ENCODE results near the genes AXL, CEACAM21 and DMRTC2.

- PRO-cap: no peak
- RAMPAGE, long total RNA, 2 experiments: no peak in any of the 2 experiments
Observed at GRCh38 chr19:40802626-40803340, 3.8 kb downstream of the EGLN2 start.

GRCh38 chr19:40804954-40806190 is 6.4 kb downstream of the EGLN2 start:
- PRO-cap: no peak
- RAMPAGE, long total RNA, 2 experiments: no peak in any of the 2 experiments

GRCh38 chr19:40808093-40808769 is 9.2 kb downstream of the EGLN2 start:
- PRO-cap: no peak
- RAMPAGE, long total RNA, 2 experiments: no peak in any of the 2 experiments

- PRO-cap: no peak
- RAMPAGE, long total RNA, 2 experiments: no peak in any of the 2 experiments
Observed at GRCh38 chr19:40809515-40810551, 10.8 kb downstream of the EGLN2 start.

GRCh38 chr19:41009568-41010367 is 18.7 kb downstream of the CYP2B6 start:
- PRO-cap: no peak
- RAMPAGE, long total RNA, 2 experiments: no peak in any of the 2 experiments

- PRO-cap: bidirectional peak, plus-strand start at chr19:41218951, minus-strand start at chr19:41218699; unidirectional peak, plus-strand start at chr19:41219195
- RAMPAGE, long total RNA, 2 experiments: start-site peak on the plus strand in 2 of 2 experiments, at chr19:41218945-41219403 at its widest, 21 to 47 reads per replicate
Observed at GRCh38 chr19:41218482-41219566, at the start of gene AXL. Gene AXL (plus strand): TSS chr19:41219223.

GRCh38 chr19:41305427-41306022 is 4.4 kb upstream of the CCDC97 start:
- PRO-cap: no peak
- RAMPAGE, long total RNA, 2 experiments: no peak in any of the 2 experiments

DNA sequence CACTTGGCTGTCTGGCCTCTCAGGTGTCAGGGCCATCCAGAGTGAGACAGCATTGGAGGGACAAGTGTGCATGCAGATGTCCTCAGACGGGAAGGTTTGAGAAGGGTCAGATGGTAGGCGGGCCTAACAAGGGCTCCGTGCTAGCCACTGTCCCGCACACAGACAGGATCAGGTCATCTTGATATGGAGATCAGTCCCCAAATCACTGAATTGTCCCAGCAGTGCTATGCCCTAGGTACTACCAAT is 14.3 kb downstream of the CCDC97 start:
- PRO-cap: no peak
- RAMPAGE, long total RNA, 2 experiments: no peak in any of the 2 experiments

GRCh38 chr19:41331476-41332531 is 21.8 kb downstream of the CCDC97 start:
- PRO-cap: no peak
- RAMPAGE, long total RNA, 2 experiments: no peak in any of the 2 experiments

GRCh38 chr19:41357225-41357863 is 3.6 kb upstream of the TGFB1 start:
- PRO-cap: no peak
- RAMPAGE, long total RNA, 2 experiments: no peak in any of the 2 experiments

DNA sequence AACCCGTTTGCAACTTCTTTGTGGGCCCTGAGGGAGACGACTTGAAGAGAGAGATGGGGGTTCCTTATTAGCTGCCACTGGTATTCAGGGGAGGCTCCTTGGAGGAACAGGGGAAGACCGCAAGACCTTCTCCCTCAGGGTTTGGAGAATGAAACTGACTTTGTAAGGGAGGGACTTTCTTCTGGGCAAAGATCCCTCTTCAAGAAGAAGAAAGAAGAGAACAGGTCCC is 439 bp downstream of the BCKDHA start:
- PRO-cap: no peak
- RAMPAGE, long total RNA, 2 experiments: no peak in any of the 2 experiments

- PRO-cap: no peak
- RAMPAGE, long total RNA, 2 experiments: no peak in any of the 2 experiments
Observed at GRCh38 chr19:41414363-41414747, 12.8 kb downstream of the B3GNT8 start.

DNA sequence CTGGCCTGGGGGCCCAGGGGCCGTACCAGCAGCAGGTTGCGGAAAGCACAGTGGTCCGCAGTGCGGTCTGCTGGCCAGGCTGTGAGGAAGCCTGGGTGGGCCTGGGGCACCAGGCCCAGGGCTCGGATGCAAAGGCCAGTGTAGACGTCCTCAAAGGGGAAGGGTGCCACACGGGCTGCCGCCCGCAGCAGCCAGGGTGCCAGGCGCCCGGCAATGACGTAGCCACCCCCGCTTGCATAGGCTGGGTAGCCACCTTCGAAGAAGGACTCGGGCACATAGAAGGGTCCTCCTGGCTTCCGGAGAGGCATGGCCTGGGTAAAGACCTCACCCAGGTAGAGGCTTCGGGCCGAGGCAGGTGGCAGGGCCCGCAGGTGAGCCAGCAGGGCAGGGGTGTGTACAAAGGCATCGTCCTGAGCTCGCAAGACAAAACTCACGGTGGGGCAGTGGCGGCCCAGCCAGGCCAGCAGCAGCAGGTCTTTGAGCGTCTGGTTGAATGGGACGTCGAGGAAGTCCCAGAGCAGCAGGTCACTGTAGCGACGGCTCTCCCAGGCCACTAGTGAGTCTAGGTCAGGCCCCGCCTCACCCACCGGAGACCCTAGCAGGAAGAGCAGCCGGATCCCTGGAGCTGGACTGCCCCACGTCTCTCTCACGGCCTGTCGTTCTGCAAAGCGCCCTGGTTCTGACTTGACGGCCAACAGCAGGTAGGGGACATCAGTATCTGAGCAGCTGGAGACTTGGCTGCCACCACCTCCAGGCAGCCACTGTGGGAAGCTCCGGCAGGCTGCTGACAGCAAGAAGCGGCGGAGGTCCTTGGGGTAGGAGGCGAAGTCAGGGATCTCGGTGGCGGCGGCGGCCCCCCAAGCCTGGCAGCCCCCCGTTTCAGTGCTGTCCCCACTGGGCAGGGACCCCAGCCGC is 1.3 kb downstream of the B3GNT8 start:
- PRO-cap: no peak
- RAMPAGE, long total RNA, 2 experiments: no peak in any of the 2 experiments

DNA sequence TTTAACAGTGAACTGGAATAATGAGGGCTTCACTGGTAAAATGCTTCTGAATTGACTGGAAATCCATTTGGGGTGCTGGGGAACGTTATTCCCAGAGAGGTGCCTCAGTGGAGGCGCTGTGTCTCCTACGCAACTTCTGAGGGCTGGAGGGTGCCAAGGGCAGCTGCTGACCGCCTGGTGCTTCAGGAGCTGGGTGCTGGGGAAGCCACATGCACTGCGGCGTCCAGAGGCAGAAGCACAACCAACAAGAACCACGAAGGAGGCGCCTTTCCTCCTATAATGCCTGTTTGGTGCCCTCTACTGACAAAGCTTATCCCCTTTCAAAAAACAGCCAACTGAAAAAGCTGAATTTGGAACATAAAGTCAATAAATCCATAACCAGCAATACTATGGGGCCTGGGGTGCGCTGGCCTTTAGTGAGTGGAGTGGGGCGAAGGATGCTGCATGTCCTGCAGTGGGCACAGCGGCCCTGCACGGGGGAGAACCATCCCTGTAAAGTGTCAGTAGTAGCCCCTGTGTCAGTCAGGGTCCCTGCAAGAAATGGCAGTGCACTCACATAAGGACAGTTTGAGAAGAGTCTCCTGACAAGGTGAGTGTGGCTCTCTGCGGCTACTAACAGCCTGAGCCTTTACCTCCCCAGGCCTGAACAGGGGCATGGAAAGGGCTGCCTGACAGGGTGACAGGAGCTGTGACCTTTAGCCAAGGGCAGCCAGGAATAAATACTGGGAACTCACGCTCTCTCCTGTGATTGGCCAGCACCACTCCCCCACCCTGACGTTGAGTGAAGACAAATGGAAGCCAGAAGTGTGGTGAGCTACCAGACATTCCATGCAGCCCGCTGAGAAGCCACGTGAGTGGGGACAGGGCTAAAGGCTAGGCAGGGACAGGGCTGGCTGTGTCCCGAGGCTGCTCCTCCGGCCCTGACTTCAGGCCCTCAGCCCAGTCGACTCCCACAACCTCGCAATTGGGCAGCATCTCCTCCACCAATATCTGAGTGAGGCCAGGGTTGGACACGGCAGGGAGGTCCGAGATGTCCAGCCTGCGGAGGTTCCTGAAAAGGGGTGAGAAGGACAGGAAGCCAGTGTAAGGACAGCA is 4.5 kb upstream of the B3GNT8 start:
- PRO-cap: no peak
- RAMPAGE, long total RNA, 2 experiments: no peak in any of the 2 experiments

DNA sequence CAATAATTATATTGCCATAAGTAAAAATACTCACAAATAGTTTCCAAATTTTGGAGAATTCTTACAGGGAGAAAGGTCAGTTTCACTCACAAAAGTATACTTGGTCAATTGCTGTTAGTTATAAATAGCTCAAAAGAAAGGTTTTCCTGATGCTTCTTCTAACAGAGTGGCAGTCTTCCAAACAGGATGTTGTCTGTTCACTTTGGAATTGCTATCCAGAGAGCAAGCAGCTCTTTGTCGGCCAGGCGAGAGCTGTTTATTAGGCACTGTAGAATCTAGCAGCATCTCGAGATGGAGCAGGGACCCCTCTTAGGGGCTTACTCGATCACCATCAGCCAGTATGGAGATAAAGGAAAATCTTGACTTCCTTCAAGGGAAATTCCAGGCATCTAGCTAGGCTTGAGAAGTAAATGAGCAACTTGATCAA is 13.6 kb downstream of the ERICH4 start:
- PRO-cap: no peak
- RAMPAGE, long total RNA, 2 experiments: no peak in any of the 2 experiments

DNA sequence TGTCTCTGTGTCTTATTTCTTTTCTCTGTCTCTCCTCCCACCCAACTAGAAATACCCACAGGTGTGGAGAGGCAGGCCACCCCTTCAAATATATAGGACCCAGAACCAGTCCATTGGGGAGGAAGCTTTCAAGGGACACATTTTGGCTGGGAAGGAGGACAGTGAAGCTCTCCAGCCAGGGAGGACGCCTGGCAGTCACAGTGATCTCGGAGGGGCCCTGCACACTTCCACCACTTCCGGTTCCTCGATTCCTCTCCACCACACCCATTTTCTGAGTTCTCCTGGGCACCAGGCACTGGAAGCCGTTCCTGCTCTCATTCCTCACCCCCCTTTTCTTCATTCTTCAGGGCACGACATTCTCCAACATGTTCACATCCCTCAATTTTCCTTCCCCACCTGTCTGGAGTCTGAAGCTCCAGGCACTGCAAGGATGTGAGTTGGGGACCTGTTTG is 30.4 kb upstream of the CEACAM21 start:
- PRO-cap: no peak
- RAMPAGE, long total RNA, 2 experiments: no peak in any of the 2 experiments

GRCh38 chr19:41551678-41552275 is 24.2 kb upstream of the CEACAM21 start:
- PRO-cap: no peak
- RAMPAGE, long total RNA, 2 experiments: no peak in any of the 2 experiments

DNA sequence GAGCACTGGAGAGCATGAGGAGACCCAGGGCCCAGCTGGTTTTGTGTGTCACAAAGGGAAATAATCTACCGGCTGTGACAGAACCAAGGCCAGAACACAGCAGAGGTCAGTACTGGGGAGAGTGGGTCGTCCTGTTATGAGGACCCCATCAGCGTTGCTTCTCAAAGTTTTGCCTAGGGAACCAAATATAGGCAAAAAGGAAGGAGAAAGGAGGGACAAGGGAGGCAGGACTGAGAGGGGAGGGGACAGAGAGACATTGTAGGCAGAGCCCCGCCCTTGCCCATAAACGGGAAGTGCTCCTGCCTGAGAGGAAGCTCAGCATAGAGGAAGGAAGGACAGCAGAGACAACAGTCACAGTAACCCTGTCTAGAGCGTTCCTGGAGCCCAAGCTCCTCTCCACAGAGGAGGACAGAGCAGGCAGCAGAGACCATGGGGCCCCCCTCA is at the start of gene CEACAM21:
CEACAM21 (plus strand) TSS at position 321 of the 444 bp plus-strand sequence.
- PRO-cap: unidirectional peak, plus-strand start at position 321 of the sequence
- RAMPAGE, long total RNA, 2 experiments: no peak in any of the 2 experiments

DNA sequence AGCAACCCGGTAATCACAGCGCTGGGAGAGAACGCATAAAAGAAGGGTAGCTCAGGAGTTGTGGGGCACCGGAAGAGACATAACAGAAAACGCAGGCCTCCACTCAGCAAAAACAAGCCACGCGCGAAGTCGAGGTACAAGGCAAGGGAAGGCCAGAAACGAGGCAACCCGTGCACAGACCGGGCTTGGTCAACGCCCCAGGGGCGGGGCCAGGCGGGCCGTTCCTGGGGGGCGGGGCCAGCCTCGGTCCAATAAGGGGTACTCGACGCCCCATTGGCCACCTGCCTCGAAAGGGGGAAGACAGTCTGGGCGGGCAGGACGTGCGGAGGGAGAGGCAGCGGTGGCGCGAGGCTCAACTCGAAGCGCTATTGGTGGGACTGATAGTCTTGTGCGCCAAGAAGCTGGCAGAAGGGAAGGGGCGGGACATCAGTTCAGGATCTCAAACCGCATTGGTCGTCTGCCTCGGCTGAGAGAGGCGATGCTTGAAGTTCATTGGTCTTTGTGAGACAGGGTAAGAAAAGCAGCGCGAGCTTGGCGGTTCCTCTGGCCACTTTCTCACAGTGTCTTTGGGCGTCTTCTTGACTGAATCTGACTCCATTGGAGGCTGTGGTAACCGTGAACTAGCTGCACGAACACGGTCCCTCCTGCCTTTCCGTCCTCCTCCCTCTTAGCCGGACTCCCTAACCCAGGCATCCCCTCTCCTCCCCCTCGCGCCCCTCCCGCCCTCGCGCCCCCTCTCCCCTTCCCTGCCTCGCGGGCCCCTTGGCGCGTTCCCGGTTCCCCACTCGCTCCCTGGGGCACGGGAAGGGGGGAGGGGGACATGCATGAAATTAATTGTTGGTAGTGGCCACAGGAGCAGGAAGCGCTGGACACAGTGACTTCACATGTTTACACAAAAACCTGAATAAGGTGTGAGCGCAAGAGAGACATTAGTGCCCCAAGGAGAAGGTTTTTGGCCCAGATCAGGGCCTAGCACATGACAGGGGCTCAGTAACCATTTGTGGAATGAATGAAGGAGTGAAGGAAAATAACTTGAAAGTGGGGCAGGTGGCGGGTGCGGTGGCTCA is at the start of gene DMRTC2:
DMRTC2 (plus strand) TSS at position 550 of the 1,067 bp plus-strand sequence.
- PRO-cap: no peak
- RAMPAGE, long total RNA, 2 experiments: no peak in any of the 2 experiments

GRCh38 chr19:41861811-41862312 is 1.8 kb downstream of the RPS19 start:
- PRO-cap: no peak
- RAMPAGE, long total RNA, 2 experiments: no peak in any of the 2 experiments

Measured in breast epithelium (tissue), 2 donors.